Frontal cortex (tissue), 2 donors: ENCODE results near the genes GLI1 and PIP4K2C.

DNA sequence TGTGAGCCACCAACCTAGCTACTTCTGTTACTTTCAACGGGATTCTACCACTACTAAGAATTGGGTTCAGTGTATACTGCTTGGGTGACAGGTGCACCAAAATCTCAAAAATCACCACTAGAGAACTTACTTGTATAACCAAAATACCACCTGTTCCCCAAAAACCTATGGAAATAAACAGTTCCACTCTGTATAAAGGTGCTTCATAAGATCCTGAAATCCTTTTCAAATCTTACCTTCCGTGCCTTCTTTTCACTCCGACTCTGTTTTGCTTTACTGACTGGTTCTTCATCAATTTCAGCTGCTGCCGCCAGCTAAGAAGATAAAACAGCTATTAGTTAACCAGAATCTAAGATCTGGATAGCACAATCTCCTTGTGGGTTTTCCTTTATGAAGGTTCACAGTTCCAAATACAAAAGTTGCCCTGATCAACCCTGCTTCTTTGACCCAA is 10.9 kb downstream of the NACA start:
- RAMPAGE, long total RNA = no peak

GRCh38 chr12:56723751-56724283 is 1.3 kb downstream of the NACA start:
- RAMPAGE, long total RNA = no peak

- RAMPAGE, long total RNA = no peak
Observed at GRCh38 chr12:57079475-57079684, 789 bp upstream of the NEMP1 start.

- RAMPAGE, long total RNA = no peak
Observed at GRCh38 chr12:57085664-57086537, 3.0 kb upstream of the NAB2 start.

GRCh38 chr12:57129236-57129940 is 1.1 kb downstream of the LRP1 start:
- RAMPAGE, long total RNA = no peak

- RAMPAGE, long total RNA = no peak
Observed at GRCh38 chr12:57135913-57136391, 7.7 kb downstream of the LRP1 start.

- RAMPAGE, long total RNA = no peak
Observed at GRCh38 chr12:57145228-57145461, 16.9 kb downstream of the LRP1 start.

DNA sequence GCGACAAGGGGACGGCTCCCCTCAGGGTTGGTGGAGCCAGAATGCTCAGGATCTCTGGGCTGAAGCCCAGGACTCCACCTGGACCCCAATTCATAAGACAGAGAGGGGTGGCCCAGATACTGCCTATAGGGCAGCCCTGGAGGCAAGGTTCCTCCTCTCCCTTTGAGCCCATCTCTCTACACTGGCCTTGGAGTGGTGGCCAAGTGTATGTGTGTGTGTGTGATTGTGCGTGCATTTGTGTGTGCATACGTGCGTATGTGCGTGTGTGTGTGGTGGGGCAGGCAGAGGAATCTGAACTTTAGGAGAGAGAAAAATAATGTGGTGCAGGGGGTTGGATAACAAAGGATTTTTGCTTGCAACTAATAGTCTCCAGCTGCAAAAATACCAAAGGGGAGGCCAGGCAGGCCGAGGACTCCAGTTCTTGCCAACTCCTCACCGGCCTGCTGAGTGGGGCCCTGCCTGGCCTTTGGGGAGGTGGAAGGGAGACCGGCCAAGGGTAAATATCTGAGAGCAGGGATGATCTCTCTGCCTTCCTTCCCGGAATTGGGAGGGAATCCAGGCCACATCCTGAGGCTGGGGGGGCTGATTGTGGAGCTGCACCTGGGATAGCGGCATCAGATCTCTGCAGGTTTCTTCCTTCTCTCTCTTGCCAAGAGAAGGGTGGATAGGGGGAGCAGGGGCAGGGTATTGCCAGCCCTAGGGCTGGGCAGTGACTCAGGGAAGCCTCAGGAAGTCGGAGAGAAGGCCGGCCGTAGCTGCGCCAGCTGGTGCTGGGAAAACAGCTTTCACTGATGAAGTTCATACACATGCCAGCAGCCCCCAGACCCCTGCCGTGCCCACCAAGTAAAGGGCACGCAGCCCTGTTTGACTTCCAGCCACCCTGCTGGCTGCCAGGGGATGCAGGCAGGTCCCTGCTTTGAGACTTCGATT is 23.5 kb downstream of the LRP1 start:
- RAMPAGE, long total RNA = no peak

DNA sequence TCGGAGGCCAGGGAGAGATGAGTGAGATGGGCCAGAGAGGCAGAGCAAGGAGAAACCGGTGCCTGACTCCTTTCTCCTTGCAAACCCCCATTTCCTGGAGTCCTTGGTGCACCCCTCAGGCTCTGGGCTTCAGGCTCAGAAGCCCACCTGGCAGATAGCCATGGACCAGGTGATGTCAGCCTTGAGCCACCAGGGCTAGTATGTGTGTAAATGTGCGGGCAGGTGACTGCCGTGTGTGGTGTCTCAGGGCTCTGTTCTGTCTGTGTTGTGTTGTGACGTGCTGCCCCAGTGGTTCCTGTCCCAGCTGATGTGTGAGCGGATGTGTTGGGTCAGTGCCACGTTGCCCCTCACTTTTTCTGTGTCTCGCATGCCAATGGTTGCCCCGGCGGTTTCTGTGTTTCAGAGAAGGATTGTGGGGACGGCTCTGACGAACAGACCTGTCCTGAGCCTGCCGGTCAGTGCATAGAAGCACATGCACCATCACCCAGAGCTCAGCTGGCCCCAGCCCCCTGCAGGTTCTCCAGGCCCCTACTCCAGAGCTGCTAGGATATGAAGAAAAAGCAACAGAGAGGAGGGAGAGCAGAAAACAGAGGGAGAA is 39.6 kb downstream of the LRP1 start:
- RAMPAGE, long total RNA = no peak

DNA sequence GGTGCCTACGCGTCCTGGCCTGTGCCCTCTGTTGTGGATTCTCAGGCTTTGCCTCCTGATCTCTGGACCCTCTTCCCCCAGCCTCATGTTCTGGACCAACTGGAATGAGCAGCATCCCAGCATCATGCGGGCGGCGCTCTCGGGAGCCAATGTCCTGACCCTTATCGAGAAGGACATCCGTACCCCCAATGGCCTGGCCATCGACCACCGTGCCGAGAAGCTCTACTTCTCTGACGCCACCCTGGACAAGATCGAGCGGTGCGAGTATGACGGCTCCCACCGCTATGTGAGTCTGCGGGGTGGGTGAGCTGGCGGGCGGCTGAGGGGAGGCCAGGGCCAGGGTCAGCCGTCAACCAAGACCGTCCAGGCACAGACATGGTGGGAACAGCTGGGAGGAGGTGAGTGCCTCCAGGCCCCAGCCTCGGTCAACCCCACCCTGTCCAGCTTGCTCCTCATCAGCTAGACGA is 25.8 kb upstream of the NXPH4 start:
- RAMPAGE, long total RNA = no peak

GRCh38 chr12:57201378-57202115 is 15.0 kb upstream of the NXPH4 start:
- RAMPAGE, long total RNA = no peak

GRCh38 chr12:57210013-57210674 is 6.5 kb upstream of the NXPH4 start:
- RAMPAGE, long total RNA = no peak

- RAMPAGE, long total RNA = no peak
Observed at GRCh38 chr12:57229042-57229402, 489 bp upstream of the SHMT2 start.

DNA sequence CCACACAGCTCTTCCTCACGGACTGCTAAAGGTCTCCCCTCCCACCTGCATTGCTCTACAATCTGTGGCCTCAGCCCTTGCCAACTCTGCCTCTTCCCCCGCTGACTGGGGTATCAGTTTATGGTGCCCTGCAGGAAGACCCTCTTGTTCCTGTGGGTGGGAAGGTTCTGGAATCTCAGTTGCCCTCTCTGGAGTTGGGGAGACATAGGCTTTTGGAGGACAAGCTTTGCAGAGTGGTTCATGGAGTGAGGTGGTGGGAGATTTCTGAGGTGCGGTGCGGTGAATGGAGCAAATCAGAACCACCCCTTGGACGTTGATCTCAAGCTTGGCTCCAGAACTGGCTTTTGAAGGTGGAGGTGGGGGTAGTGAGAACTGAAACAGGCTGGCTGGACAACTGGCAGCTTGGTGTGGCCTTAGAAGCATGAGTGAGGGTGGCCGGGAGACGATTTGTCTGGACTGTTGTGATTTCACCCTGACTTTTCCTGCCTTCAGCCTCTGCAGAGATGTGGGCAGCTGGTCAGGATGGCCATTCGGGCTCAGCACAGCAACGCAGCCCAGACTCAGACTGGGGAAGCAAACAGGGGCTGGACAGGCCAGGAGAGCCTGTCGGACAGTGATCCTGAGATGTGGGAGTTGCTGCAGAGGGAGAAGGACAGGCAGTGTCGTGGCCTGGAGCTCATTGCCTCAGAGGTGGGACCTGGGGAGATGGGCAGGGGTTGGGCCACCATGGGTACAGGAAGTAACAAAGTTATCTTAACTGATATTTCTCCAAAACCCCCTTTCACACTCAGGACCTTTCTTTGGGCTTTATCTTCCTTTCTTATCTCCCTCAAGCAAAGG is 1.0 kb downstream of the SHMT2 start:
- RAMPAGE, long total RNA = no peak

- RAMPAGE, long total RNA = no peak
Observed at GRCh38 chr12:57248780-57249659, 2.0 kb downstream of the STAC3 start.

- RAMPAGE, long total RNA = no peak
Observed at GRCh38 chr12:57459521-57460372, at the start of gene GLI1. Gene GLI1 (plus strand): TSS chr12:57459785.

DNA sequence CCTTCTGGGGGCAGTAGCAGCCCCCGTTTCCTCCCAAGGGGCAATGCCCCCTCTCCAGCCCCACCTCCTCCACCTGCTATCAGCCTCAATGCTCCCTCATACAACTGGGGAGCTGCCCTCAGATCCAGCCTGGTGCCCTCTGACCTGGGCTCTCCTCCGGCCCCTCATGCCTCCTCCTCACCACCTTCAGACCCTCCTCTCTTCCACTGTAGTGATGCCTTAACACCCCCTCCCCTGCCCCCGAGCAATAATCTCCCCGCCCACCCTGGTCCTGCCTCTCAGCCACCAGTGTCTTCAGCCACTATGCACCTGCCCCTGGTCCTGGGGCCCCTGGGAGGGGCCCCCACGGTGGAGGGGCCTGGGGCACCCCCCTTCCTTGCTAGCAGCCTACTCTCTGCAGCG is 2.9 kb downstream of the MBD6 start:
- RAMPAGE, long total RNA = no peak

DNA sequence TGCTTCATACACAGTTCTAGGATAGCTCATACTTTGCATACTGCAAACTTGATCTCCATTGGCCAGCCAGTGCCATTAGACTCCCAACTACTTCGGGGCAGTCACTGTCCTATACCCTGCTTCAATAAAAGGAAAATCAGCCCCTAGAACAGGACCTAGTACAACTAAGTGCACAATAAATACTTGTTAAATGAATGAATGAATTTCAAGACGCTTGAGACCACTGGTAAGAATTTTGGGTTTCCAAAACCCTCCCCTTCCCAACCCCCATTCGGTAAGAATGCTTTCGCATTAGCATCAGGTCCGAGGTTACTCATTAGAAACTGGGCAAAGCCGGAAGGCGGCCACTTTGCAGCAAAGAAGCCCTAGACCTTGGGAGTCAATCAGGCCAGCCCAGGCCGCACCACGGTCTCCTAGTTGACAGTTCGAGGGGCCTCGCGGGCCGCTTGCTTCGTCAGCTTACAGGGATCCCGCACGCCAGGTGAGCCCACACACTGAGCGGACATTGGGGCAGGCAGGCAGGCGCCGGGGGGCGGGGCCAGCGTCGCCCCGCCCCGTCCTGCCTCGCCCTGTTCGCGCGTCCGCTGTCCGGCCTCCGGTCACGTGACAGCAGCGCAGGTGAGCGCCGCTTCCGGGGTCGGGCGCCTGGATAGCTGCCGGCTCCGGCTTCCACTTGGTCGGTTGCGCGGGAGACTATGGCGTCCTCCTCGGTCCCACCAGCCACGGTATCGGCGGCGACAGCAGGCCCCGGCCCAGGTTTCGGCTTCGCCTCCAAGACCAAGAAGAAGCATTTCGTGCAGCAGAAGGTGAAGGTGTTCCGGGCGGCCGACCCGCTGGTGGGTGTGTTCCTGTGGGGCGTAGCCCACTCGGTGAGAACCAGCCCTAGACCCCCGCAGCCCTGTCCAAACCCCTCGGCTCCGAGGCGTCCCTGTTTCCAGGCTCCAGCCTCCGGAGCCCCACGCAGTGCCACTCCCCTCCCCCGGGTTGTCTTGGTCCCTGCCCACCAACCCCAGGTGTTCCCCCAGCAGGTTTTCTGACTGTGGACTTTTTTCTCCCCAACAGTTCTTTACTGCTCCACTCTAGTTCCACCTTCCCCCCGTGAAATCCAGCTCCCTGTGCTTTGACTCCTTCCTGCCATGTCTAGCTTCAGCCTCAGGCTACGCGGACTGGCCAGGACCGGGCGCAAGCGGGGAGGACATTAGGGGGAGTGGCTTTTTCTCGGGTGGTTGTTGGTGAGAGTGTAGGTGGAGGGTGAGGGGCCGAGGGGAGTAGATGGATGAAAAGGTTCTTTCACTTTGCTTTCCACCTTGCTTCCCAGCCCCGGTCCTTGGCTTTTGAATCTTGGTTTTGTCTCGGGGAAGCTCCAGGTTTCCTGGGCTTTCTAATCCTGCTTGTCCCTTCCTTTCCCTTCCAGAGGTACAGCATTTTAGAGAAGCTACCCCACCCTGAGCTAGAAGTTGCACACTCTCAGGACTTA is at the start of gene PIP4K2C:
Gene PIP4K2C (plus strand): TSS at position 598 of the 1,477 bp plus-strand sequence.
- RAMPAGE, long total RNA = start-site peak on the plus strand centred at position 643 of the sequence, 75 bp wide, 433 and 91 reads in 2 replicates

DNA sequence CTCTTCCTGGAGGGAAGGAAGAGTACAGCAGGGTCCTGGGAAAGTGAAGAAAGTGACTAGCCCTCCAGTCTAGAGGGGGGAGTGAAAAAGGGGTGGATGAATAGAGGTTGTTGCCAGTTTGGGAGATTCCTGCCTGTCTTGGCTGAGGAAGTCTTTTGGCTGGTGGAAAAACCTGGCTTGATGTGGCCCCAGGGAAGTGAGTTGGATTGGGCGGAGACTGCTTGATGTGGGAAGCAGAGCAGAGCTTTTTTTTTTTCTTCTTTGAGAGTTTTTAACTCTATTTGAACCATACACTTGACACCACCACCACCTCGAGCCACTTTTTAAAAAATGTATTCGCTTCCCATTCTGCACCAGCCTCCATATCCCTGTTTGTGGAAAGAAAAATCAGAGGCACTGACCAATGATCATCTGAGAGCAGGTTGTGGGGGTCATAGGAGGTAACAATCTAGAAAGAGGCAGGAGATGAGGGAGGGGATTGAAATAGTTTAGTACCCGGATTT is 766 bp upstream of the DTX3 start:
- RAMPAGE, long total RNA = no peak

DNA sequence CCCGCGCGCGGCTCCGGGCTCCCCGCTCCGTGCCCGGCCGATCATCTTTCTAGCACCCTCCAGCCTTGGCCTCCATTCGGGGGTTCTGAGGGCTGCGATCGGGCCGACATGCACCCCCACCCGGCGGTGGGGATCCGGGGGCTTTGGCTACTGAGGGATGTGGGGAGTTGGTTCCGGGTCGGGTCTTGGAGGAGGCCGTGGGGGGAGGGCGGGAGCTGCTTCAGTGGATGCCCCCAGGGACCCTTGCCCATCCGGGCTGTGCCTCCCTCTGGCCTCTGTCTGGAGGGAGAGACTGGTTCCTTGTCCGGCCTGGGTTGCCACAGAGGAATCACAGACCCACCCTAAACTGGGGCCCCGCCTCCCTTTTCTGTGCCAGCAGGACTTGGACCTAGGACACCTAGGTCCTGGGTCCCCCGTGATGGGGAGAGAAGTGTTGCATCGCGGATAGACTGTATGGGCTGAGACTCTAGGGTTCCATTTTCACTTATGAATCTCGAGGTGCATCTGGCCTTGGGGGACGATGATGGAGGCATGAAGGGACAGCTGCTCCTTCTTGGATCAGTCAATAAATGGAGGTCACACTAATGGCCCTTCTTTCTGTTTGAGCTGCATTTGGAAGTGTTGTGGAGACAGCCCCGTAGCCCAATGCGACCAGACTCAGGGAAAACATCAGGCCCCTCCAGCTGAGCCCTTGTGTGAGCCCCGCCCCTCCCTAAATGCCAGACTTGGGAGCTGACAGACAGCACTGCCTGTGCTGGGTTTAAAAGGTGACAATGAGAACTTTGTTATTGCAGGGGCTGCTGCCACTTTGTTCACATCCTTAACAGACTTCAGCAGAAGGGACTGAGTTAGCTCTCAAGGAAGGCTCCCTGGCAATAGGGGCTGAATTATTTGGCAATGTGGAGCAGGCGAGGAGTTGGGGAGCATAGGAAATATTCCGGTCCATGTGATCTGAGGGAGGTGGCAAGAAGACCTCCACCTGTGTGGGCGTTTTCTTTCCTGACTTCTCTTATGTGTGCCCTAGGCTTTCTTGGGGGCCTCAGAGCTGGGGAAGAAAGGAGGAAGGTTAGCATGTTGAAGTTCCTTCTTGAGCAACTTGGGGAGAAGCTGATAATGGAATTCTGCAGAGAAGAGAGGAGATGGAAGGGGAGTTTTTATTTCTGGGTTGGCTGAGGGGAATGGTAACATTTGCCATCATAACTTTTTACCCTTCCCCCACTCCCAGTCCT is 755 bp downstream of the DTX3 start:
- RAMPAGE, long total RNA = no peak